ENCODE results near the genes PPP1R1A, OR6C1 and CDK2.

- CAGE, long polyA plus RNA, result no peak
- RRBS, result no CpG with 5 or more reads among the region's 2 CpGs
Measured at GRCh38 chr12:54251907-54252346, 28.0 kb downstream of the CBX5 start.

DNA sequence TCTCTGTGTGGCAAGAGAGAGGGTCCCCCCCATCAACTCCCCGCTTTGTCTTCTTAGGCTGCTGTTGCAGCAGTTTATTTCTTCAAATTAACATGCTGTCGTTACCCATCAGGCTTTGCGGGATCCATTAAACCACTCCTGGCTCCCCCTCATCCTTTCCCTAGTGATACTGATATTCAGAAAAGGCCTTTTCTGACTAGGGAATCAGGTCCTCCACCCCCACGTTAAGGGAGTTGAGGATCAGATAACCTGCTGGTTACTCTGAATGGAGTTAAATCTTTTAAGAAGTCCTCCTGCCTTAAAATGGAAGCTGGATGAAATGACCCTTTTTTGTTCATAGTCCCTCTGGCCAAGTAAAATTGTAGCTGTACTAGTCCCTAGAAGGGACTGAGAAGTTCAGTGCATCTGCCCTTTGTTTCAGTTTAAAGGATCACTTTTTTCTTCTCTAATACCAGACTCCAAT is 15.2 kb downstream of the GPR84 start:
- CAGE, long polyA plus RNA, result no peak
- RRBS, result no CpG with 5 or more reads among the region's 4 CpGs

- CAGE, long polyA plus RNA, result no peak
- RRBS, result no CpG with 5 or more reads among the region's 6 CpGs
Measured at GRCh38 chr12:54376391-54377074, 8.0 kb downstream of the ZNF385A start.

GRCh38 chr12:54386349-54386848 is 1.9 kb upstream of the ZNF385A start:
- CAGE, long polyA plus RNA, result no peak
- RRBS, result no CpG with 5 or more reads among the region's 4 CpGs

GRCh38 chr12:54391001-54391970 is 6.8 kb upstream of the ZNF385A start:
- CAGE, long polyA plus RNA, result no peak
- RRBS, result 2% methylated on average over 23 of the region's 47 CpGs

- CAGE, long polyA plus RNA, result no peak
- RRBS, result no CpG with 5 or more reads among the region's 4 CpGs
Measured at GRCh38 chr12:54415165-54415995, 3.7 kb downstream of the ITGA5 start.

DNA sequence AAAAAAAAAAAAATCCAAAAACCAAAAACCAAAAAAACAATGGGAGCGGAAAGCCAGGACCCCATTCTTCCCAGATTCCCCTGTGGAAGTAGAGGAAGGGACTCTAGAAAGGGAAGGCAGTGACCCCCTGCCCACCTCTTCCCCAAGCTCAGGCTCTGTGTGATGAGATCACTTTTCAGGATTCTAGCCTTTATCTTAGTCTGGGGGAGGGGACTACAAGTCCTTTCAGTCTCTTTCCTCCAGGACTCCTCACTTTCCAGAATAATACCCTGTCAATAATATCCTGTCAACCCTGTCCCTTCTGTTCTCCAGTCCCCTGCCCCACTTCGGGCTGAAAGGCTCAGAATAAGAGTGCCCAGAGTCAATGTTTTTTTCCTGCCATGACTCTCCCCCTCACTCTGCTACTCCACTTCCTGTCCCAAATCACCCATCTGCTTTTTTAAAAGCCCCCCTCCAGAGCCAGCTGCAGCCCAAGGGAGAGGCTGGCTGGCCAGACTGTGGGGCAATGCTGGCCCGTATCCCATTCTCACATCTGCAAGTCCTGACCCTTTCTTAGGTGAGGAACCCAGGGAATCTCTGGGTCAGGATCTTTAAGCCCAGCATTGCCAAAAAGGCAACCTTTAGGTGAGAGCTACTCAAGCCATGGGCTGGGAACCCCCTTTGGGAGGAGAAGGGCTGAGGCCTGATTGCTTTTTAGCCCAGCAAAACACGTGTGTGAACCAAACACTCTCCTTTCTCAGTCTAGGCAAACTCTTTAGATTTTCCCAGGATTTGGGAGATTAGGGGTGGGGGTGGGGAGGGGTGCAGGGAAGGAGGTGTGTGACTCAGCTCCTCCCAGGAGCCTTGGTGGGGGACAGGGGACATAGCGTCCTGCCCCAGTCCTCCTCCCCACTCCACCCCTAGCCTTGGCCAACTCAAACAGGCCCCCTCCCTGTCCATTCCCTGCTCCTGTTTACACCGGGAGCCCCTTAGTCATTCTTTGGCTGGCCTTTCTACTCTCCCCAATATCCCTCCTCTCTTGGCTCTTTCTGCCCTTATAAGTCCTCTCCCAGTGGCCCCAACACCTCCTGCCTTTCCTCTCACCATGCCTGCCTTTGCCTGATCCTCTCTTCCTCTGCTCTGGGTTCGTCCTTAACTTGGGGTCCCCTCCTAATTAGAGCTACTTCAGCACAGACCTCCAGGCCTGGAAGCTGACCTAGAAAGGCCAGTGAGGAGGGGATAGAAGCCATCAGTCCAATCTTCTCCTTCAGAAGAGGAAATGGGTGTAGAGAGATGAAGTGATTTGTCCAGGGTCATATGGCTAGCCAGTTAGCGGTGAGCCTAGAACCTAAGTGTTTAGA is 1.9 kb upstream of the ITGA5 start:
- CAGE, long polyA plus RNA, result no peak
- RRBS, result no CpG with 5 or more reads among the region's 8 CpGs

- CAGE, long polyA plus RNA, result no peak
- RRBS, result no CpG with 5 or more reads among the region's 7 CpGs
Measured at GRCh38 chr12:54522928-54523844, 25.6 kb downstream of the NCKAP1L start.

DNA sequence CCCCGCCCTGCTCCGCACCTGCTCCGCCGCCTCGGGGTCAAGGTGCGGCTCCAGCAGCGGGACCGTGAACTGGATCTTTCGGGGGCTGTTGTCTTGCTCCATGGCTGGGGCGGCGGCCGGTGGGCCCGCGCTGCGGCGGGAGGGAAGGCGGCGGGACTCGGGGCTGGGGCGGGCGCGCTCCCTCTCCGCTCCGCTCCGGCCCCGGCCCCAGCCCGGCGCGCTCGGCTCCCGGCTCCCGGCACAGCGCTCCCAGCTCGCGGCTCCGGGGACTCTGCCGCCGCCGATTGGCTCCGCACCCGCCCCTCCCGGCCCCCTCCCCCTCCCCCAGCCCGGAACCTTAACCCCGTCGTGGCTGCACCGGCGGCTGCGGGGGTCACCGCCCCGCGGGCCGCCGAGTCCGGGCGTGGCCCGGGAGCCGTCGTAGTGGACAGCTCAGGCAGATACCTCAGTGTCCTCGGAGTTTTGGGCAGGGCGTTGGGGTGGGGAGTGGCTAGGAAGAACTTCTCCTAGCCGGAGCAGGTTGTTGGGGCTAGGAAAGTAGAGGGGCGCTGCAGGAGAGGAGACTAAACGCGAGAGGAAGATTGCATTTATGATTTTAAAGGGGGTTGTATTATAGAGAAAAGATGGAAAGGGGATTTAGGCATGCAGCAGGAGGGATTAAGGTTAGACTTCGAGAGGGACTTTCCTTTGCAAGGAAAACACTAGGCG is at the start of gene PPP1R1A:
PPP1R1A (minus strand) TSS at position 273 of the 708 bp plus-strand sequence.
- CAGE, long polyA plus RNA, result no peak
- RRBS, result 2% methylated on average over 33 of the region's 66 CpGs

- CAGE, long polyA plus RNA, result no peak
- RRBS, result no CpG with 5 or more reads among the region's 23 CpGs
Measured at GRCh38 chr12:55101916-55102327, 24.3 kb upstream of the OR9K2 start.

DNA sequence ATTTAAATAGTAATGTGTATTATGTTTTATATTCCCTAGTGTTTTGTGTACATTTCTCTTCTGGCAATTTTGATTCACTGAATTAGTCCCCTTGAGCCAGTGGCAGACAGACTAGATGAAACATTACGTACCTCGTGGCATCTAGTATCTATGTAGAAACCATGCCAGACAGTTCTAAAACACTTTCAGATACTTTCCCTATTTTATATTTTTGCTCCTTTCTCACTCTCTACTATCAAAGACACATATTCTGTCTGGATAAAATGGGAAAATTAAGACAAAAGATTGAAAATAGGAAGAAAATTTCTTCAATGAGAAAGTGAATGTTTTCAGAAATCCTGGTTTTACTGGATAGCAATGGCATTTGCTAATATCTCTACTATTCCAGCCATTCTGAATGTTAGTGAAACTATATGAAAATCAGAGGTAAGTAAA is at the start of gene OR6C1:
OR6C1 (plus strand) TSS at position 170 of the 435 bp plus-strand sequence.
- CAGE, long polyA plus RNA, result no peak
- RRBS, result no CpG with 5 or more reads among the region's 2 CpGs

- CAGE, long polyA plus RNA, result no peak
- RRBS, result 90% methylated on average over 8 of the region's 20 CpGs
Measured at GRCh38 chr12:55392377-55392985, 7.8 kb upstream of the OR6C65 start.

GRCh38 chr12:55483759-55484111 is 8.4 kb upstream of the OR6C68 start:
- CAGE, long polyA plus RNA, result no peak
- RRBS, result no CpG with 5 or more reads among the region's 2 CpGs

DNA sequence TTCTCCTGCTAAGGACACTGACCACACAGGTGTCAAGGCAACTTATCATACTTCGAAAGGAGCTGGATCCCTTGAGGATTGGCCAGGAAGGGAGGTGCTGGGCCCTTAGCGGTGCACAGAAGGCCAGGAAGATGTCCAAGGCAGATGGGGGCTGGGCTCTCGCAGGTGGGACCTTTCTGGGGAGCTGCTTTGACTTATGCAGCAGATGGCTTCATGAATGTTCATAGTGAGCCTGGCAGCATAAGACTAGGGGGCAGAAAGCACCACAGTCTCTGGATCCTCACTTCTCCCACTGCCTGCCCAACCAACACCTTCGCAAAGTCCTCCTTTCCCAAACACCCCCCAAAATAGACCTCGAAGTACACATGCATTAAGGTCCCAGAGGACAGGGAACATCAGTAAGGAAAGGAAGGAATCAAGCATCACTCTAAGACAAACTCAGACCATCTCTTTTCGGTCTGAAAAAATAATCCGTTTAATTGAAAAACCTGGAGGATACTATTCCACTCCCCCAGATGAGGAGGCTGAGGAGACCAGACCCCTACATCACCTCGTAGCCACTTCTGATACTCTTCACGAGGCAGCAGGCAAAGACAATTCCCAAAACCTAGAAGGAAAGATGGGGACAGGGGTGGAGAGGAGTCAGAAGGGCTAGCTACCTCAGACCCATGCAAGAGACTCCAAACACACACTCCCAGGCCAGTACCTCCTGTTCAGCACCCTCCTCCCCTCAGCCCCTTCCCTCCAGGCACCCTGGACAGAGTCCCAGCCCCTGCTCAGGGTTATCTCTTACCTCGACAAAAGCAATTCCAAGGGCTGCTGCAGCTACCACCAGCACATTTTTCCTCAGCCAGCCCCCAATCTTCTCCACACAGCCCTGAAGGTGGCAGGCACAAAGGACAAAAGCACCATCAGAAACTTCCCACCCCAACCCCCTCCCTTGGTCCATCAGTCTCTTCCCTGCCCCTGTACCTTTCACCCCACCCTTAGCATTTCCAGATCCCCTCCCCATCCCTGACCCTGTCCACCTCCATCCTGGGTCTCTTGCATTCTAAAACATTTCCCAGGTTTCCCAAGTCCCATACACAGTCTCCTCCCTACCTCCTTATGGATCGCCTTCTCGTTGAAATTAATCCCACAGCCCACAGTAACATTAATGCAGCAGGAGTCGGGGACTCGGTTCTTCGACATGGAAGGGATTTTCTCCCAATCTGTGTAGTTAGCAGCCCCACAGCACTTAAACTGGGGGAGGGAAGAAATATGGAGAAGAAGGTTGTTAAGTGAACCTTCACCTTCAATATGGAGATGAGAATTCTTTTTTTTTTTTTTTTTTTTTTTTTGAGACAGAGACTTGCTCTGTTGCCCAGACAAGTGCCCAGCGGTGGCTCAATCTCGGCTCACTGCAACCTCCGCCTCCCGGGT is 3.3 kb downstream of the CD63 start:
- CAGE, long polyA plus RNA, result start-site peak on the minus strand centred at position 856 of the sequence, 8 bp wide, 94 reads
- RRBS, result no CpG with 5 or more reads among the region's 19 CpGs

- CAGE, long polyA plus RNA, result no peak
- RRBS, result no CpG with 5 or more reads among the region's 7 CpGs
Measured at GRCh38 chr12:55736958-55737686, 5.8 kb upstream of the GDF11 start.

DNA sequence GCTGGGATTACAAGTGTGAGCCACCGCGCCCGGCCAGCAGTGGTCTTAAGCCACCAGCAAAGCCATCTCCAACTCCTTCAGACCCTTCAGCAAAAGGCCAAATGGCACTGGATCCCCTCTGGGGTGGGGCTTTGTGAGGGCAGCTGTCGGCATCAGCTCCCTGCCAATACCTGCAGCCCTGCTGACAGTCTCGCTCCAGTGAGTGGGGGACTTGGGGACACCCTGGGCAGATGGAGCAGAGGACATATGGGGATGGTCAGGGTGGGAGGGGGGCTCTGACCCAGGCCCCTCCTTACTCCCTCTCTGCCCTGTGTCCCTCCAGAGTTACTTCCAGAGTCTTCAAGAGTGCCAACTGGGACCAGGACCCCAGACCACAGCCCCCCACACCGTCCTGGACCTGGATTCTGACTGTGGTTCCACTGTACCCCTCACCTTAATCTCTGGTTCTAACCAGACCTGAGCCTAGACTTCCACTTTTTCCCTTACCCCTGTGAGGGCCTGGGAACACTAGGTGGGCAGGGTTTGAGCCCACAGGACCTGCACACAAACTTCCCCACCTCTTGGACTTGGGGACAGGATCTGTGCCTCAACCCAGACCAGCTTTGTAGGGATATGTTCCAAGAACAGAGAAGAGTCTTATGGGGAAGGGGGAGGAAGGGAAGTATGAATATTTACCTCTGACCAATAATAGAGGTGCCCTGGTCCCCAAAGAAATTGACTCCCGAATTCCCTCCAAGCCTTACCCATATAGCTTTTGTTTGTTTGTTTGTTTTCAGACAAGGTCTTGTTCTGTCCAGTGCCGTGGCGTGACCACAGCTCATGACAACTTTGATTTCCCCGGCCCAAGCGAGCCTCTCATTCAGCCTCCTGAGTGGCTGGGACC is 5.4 kb upstream of the DNAJC14 start:
- CAGE, long polyA plus RNA, result no peak
- RRBS, result no CpG with 5 or more reads among the region's 11 CpGs

DNA sequence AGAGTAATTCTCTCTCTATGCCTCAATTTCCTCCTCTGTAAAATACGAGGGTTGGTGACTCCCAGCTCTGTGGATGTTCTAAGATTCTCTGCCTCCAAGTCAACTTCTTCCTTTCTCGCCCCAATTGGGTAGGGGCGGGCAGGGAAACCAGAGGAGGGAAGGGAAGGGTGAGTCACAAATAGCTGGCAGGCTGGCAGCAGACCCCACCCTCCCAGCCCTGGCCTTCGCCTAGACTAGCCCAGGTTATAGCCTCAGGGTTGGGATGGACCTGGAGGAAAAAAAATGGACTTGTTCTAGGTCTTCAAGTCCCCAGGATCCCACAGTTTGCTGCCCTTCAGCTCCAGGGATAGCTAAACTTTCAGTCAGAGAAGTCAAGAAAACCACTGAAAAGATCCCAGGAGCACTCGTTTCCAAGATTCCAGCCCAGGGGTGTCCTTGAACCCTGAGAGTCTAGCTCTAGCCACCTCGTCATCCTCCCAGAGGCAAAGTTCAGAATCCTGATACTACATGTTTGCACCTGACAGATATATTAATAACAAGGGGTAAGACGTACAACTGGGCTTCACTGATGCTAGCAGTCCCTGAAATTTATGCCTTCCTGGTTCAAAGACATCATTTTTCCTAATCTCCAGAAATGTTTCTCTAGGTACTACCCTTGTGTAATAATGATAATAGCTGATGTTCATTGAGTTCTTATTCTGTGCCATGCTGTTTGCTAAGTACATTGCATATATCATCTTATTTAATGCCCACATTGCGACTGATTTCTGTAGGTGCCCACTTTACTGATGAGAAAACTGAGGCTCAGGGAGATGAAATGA is 2.5 kb downstream of the DGKA start:
- CAGE, long polyA plus RNA, result no peak
- RRBS, result no CpG with 5 or more reads among the region's 8 CpGs

- CAGE, long polyA plus RNA, result no peak
- RRBS, result 2% methylated on average over 4 of the region's 26 CpGs
Measured at GRCh38 chr12:55939679-55940936, 9.1 kb downstream of the DGKA start.

DNA sequence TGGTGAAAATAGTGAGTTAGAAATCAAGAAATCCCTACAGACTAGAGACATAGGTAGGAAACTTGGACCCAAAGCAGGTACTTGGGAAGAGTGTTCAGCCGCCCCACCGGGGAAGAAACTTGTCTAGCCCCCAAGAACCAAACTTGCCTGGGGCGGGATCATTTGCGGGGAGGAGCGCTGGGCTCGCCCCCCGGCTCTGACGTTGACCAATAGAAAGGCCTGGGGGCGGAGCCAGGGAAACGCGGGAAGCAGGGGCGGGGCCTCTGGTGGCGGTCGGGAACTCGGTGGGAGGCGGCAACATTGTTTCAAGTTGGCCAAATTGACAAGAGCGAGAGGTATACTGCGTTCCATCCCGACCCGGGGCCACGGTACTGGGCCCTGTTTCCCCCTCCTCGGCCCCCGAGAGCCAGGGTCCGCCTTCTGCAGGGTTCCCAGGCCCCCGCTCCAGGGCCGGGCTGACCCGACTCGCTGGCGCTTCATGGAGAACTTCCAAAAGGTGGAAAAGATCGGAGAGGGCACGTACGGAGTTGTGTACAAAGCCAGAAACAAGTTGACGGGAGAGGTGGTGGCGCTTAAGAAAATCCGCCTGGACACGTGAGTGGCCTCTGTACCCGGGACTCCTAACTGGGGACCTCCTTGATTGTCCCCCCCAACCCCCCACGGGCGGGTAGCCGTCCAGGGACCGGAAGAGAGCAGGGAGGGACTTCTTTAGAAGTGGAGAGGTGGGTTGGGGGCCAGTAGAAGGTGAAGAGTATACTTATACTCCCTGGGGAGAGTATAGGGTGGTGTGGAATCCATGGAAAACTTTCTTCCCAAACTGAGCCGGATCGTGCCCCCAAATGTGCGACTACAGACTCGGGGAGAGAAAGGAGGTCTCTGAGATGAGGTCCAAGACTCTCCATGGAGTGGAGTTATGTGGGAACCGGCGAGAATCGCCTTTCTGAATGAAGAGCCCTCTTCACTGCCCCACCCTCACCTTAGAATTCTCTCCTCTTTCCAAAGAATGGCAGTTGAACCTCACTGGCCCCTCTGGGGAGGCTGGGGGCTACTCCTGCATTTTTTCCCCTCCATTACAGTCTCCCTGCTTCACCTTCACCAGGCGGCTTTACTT is at the start of gene CDK2:
CDK2 (plus strand) TSS at position 300 of the 1,111 bp plus-strand sequence.
- CAGE, long polyA plus RNA, result no peak
- RRBS, result 1% methylated on average over 19 of the region's 49 CpGs

GRCh38 chr12:55991293-55991698 is 5.8 kb upstream of the SUOX start:
- CAGE, long polyA plus RNA, result no peak
- RRBS, result no CpG with 5 or more reads among the region's 6 CpGs

Data from mammary epithelial cell (primary cell).